ENCODE results near the genes HNRNPCL1 and PRAMEF2.

DNA sequence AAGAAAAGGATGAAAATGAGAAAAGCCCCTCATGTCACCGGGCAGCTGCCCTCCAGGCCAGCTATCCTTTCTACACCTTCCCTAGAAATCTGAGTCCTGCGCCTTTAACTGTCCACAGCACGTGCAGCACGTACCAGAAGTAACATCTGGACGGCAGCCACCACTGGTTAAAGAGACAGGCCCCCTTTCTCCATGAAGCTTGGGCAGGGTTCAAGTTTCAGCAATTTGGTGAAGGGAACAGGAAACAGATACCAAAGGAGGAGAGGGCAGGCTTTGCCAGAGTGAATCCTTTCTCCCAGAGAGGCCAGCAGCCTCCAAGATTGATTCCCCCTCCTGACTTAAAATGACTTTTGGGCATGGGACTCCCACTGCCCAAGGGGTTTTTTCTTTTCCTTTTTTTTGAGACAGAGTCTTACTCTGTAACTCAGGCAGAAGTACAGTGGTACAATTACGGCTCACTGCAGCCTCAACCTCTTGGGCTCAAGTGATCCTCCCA lies 3.7 kb upstream of the KIAA2013 start:
- PRO-cap = no peak

- PRO-cap = no peak
Measured at GRCh38 chr1:11967235-11967674, 13.0 kb upstream of the MFN2 start.

- PRO-cap = no peak
Measured at GRCh38 chr1:11984011-11984519, 3.8 kb downstream of the MFN2 start.

- PRO-cap = no peak
Measured at GRCh38 chr1:12014108-12015366, 4.8 kb upstream of the MIIP start.

DNA sequence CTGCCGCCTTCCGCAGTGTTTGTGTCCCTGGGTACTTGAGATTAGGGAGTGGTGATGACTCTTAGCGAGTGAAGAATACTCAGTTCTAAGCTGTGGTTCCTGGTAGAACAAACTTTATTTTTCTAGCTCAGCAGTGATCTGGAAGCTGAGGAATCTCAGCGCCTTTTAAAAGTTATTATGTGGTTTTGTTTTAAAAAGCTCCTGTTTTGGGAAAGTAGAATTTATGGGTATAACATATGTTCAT lies 29.8 kb upstream of the TNFRSF1B start:
- PRO-cap = no peak

DNA sequence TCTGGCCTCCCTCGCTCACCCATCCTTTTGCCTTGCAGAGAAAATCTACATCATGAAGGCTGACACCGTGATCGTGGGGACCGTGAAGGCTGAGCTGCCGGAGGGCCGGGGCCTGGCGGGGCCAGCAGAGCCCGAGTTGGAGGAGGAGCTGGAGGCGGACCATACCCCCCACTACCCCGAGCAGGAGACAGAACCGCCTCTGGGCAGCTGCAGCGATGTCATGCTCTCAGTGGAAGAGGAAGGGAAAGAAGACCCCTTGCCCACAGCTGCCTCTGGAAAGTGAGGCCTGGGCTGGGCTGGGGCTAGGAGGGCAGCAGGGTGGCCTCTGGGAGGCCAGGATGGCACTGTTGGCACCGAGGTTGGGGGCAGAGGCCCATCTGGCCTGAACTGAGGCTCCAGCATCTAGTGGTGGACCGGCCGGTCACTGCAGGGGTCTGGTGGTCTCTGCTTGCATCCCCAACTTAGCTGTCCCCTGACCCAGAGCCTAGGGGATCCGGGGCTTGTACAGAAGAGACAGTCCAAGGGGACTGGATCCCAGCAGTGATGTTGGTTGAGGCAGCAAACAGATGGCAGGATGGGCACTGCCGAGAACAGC lies 24.4 kb upstream of the TNFRSF1B start:
- PRO-cap = no peak

DNA sequence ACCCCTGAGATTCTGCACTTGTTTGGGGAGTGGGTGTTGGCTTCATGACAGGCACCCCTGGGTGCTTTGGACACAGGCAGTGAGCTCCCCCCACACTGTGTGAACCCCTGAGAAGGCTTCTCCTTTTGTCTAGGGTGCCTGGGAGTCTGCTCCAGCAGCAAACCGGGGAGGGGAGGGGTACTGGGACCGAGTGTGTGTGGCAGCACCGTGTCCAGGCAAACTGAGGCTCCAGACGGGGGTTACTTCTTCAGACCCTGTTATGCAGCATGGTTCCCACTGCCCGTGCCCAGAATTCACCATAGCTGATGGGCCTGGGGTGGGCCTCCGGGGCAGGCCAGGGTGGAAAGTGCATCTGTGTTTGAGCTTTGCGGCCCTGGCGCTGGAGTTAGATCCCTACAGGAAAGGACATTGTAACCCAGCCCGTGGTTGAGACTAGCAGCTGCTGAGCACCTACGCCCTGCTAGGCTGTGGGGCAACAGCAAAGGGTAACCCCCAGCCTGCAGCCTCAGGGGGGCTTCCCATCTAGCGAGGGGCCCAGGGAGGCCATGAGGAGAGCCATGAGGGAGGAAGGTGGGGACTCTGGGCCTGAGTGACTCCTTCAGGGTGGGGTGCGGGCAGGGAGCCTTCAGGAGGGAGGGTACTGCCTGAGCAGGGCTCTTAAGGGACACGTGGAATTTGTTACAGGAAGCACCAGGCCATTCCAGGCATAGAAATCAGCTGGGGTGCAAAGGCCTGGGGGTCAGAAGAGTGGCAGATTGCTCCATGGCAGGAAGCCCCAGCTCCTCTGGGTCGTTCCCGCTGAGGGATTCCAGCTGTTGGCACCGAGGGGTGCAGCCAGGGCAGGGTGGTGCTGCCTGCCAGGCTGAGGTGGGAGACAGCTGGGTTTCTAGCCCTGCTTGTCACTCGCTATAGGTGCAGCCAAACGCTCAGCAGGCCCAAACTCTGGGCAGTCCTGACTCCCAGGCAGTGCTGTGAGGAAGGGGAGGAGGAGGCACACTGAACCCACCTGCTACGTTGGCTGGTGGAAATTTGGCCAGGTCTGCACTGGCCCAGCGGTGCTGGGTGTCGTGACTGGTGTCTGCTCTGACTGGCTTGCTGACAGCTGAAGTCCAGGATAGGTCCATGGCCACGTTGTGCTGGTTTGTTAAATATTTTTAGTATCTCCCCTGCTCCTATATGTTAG lies 19.0 kb downstream of the TNFRSF1B start:
- PRO-cap = no peak

- PRO-cap = unidirectional peak, plus-strand start at chr1:12196607
Measured at GRCh38 chr1:12196280-12197023, 29.7 kb downstream of the TNFRSF1B start.

GRCh38 chr1:12339673-12340118 lies 109.9 kb downstream of the VPS13D start:
- PRO-cap = no peak

GRCh38 chr1:12474044-12474626 lies 143.9 kb downstream of the DHRS3 start:
- PRO-cap = no peak

DNA sequence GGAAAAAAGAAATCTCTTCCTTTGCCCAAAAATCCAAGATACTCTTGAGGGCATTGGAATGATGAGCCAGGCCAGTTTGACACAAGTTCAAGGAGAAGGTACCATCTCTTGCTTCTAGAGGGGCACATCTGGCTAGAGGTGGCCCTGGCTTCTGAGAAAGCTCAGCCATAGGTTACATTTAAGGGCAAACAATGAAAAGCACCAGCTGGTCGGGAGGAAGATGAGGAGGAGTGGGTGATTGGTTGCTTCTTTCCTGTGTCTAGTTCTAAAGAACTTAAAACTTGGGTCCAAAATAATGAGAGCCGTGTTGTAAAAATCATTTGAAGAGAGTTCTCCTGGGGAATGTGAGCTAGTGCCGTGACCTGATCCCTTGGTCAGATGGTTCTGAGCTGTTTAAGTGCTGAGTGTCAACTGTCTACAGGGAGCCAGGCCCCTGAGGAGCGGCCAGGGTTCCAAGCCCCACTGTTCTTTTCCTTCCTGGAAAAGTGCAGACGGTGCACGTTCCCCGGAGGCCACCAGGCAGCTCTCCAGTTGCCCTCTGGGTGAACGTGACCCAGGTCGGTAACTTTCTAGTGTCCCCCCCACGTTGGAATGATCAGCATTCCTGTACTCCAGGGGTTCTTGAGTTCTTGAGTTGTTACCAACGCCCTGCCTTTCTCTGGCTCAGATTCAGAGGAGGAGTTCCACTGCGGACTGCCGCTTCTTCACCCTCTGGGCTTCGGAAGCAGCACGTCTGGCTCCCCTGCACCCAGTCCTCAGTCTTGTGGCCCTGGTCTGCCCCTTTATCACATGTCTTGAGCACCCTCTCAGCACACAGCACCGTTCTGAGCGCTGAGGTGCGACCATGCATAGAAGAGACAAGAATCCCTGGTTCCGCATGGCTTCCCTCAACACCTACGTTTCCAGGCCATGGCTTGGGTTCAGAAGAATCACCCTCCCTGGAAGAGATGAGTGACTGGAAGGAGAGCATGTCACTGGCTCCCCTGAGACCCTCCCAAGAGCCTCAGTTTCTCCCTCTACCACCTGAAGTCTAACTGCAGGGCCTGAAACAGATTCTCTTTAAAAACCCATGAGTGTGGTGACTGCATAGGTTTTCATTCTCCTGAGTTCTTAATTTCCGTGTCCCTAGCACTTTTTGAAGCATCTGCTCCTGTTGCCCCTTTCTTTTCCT lies 131.6 kb downstream of the DHRS3 start:
- PRO-cap = bidirectional peak, plus-strand start at position 666 of the sequence, minus-strand start at position 540 of the sequence

- PRO-cap = no peak
Measured at GRCh38 chr1:12525545-12525889, 92.5 kb downstream of the DHRS3 start.

GRCh38 chr1:12578496-12579232 lies 39.3 kb downstream of the DHRS3 start:
- PRO-cap = no peak

GRCh38 chr1:12579607-12580788 lies 38.0 kb downstream of the DHRS3 start:
- PRO-cap = no peak

GRCh38 chr1:12599335-12600121 lies 18.5 kb downstream of the DHRS3 start:
- PRO-cap = no peak

DNA sequence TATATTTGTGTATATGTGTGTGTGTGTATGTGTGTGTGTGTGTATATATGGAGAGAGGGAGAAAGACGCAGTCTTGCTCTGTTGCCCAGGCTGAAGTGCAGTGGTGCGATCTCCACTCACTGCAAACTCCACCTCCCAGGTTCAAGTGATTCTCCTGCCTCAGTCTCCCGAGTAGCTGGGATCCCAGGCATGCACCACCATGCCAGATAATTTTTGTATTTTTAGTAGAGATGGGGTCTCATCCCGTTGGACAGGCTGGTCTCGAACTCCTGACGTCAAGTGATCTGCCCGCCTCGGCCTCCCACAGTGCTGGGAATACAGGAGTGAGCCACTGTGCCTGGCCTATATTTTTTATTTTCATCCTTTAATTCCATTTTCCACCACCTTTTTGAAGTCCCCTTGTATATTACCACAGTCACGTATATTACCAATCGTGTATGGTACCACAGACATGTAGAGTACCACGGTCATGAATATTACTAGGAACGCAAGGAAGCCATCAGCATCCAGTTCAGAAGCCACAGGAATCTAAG lies 10.1 kb downstream of the DHRS3 start:
- PRO-cap = no peak

DNA sequence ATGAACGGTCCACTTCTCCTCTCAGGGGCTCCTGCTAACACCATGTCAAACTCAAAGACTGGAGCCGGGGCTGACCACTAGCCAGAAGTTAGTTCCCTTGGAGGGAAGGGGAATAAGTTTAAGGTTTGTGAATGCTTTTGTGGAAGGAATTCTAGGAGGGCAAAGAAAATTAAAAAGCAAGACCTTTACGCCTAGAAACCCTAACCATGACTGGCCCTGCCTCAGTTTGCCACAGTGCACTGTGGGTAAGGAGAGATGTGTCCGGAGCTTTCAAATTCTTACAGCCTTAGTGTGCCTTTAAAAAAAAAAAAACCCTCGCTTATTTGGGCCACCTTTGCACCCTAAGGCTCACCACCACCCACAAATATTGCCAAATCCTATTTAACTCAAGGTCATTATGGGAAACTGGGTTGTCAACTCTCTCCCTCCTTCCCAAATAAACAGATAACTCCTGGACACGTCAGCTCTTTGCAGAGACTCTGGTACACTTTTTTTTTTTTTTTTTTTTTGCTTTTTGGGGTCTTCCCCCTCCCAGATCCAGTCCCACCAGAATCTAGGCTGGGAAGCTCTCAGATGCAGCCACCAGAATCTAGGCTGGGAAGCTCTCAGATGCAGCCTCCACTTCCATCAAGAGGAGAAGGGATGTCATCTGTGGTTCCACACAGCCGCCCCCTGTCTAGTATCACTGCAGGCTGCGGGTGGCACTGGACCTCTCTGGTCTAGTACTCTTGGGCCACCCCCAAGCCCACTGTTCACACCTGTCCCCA lies 3.6 kb downstream of the DHRS3 start:
- PRO-cap = no peak

DNA sequence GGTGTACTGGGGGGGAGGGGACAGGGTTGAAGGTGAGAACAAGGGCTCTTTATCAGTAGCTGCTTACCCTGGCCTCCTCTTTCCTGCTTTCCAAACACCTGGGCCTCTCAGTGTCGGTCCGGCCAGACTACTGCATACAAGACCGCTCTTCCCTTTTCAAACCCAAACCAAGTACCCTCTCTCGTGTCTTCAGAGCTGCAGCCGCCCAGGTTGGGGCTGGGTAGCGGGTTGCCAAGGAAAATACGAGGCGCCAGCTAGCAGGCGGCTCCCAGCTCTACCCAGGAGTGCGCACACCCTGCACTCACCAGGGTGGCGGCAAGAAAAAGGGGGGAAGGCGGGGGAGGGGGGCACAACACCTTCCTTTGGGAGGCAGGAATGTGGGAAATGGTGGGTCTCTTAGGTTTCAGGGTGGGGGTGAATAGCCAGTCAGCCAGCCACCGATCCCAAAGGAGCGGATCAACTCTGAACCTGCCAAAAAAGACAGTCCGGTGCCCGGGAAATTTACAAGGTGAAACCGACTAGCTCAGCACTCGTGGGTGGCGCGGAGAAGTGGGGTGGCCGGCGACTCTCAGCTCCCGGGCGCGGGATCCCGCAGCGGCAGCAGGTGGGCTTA lies 1.4 kb downstream of the DHRS3 start:
- PRO-cap = bidirectional peak, plus-strand start at position 110 of the sequence, minus-strand start outside the sequence

GRCh38 chr1:12848607-12849037 lies at the start of gene HNRNPCL1:
Gene HNRNPCL1 (minus strand): TSS chr1:12848720.
- PRO-cap = no peak

DNA sequence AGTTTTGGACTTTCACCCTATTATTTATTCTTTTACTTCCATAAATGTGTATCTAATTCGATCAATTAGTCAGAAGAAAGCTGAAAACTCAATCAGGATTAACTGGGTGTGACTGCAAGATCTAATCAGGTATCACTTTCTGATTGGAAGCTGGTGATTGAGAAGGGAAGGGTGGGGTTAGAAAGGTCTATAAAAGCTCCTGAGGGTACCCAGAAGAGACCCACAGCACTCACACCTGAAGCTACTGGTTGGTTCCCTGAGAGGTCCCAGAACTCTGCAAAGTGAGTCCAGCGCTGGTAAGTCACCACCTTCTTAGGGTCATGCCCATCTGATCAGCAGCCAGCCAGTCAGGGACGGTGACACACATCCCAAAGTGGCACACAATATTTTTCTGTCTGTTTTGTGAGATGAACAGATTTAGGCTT lies at the start of gene PRAMEF2:
PRAMEF2 (plus strand) TSS at position 235 of the 425 bp plus-strand sequence.
- PRO-cap = no peak

Measured in left lung (tissue), 1 donor.